Colon Carcinoma Metastatic in the Lung (tissue), 2 donors: ENCODE measurements around a stretch of chr3.

GRCh38 chr3:126187736-126188329, 7.4 kb upstream of the ALDH1L1 start:
- PRO-cap, 2 experiments, result no peak in any of the 2 experiments

- PRO-cap, 2 experiments, result no peak in any of the 2 experiments
Measured at GRCh38 chr3:126287124-126288371, 69.7 kb downstream of the KLF15 start.

DNA sequence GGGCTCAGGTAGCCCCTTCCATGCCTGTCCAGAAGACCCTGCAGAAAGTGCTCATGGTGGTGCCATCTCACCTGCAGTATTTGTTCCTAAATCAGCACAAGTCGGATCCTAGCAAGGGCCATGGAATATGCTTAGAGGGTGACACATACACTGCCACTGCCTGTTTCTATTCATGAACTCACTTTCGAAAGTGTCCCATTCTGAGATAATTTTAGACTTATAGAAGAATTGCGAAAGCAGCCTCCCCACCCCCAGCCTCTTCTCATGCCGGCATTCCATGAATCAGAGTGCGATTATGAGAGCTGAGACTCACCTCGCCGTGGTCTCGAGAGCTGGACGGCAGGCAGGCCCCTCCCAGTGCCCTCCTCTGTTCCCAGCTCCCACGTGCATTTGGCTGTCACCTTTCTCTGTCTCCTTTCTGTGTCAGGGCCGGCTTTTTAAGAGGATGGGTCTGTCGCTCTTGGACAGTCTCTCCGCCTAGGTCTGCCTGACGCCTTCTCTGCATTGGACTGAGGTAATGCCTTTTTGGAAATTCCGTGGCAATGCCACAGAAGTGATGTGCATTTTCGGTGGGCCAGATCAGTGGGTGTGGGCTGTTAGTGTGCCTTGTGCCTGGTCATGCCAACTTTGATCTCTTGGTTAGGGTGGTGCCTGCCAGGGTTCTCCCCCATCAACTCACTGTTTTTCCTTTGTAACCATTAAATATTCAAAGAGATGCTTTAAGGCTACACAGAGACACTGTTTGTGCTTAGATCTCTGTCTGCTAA, 63.4 kb downstream of the KLF15 start:
- PRO-cap, 2 experiments, result no peak in any of the 2 experiments

DNA sequence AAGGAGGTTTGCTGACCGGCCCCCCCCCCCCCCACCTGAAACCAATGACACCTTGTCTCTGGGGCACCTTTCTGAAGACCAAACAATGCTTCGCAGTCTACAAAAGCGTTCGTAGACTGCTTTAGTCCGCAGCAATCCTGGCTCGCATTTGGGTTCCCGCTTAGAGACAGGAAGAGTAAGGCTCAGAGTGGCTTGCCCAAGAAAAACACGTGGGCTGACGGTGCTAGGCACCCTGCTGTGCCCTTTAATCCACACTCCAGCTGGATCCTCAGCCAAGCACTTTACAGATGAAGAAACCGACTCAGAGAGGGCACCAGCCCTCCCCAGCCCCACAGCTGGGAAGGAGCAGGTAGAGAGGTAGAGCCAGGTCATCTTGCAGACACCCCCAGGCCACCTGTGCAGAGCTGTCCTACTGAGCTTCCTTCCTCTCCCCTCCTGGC, 858 bp upstream of the KLF15 start:
- PRO-cap, 2 experiments, result no peak in any of the 2 experiments

DNA sequence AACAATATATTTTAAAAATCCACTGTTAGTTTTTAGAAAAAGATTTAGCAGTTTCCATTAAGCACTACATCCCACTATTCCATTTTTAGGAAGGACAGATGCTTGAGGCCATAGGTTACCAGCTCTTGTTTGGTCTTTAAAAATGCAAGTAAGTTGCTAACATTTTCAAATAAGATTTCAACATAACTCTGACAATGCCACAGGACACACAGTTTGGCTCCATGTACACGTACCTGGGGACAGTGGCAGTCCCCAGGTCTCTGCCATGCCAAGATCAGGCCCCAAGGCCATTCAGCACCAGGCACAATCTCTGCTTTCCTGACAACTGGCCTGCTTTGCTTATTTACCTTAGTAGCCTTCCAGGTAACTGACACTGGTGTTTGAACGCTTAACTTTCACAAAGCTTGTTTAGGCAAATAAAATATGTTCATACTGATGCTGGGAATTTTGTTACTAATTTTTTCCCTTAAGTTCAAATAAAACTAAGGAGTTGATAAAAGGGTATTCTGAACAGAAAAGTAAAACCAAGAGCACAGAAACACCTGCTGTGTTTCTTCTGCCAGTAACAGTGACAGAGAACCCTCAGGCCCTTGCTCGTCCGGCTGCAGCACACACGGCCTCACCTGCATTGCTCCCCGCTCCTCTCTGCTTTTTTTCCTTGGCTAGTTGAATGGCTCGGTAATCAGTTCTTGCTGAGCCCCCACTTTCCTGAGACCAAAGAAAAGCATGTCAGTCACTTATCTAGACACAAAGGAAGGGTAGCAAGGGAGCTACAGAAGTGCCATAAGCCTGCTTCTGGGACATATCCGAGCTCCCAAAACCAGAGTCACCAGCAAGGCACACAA, 16.4 kb downstream of the ZXDC start:
- PRO-cap, 2 experiments, result no peak in any of the 2 experiments

- PRO-cap, 2 experiments, result no peak in any of the 2 experiments
Measured at GRCh38 chr3:126599155-126599623, 40.5 kb upstream of the C3orf22 start.

GRCh38 chr3:126847892-126848284, 135.0 kb upstream of the PLXNA1 start:
- PRO-cap, 2 experiments, result no peak in any of the 2 experiments

GRCh38 chr3:126930902-126931260, 52.0 kb upstream of the PLXNA1 start:
- PRO-cap, 2 experiments, result peak in 1 of 2 experiments; most common plus-strand start chr3:126931103 (in 1)

- PRO-cap, 2 experiments, result no peak in any of the 2 experiments
Measured at GRCh38 chr3:126944997-126945549, 37.8 kb upstream of the PLXNA1 start.

DNA sequence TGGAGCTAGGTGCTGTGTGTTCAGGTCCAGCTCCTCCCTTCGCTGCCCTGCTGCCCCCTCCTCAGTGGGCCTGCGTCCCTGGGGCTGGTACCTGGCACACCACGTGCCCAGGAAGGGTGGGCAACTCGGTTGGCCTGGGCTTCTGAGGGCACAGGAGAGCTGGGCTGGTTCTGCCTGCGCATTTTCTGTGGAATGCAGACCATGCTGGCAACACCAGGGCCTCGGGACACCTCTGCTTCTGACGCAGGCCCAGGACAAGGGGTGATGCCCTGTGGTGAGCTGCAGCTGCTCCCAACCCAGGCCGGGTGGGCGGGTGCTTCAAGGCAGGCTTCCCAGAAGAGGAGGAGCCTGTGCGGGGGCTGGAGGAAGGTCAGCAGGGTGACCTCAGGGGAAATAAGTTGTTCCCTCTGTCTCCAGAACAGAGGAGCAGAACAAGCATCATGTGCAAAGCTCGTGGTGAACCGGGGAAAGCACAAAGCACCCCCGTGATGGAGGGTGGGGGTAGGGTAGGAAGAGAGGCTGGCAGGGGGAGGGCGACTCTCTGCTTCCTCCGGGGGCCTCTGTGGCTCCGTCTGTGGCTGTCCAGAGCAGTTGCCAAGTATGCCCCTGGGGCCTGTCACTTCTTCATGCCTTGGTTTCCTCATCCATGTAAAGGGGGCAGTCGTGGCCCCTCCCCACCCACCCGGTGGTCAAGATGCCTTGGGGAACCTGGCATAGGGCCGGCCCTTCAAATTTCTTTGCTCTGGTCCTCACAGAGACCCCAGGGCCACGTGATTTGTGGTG, 10.9 kb upstream of the PLXNA1 start:
- PRO-cap, 2 experiments, result no peak in any of the 2 experiments

DNA sequence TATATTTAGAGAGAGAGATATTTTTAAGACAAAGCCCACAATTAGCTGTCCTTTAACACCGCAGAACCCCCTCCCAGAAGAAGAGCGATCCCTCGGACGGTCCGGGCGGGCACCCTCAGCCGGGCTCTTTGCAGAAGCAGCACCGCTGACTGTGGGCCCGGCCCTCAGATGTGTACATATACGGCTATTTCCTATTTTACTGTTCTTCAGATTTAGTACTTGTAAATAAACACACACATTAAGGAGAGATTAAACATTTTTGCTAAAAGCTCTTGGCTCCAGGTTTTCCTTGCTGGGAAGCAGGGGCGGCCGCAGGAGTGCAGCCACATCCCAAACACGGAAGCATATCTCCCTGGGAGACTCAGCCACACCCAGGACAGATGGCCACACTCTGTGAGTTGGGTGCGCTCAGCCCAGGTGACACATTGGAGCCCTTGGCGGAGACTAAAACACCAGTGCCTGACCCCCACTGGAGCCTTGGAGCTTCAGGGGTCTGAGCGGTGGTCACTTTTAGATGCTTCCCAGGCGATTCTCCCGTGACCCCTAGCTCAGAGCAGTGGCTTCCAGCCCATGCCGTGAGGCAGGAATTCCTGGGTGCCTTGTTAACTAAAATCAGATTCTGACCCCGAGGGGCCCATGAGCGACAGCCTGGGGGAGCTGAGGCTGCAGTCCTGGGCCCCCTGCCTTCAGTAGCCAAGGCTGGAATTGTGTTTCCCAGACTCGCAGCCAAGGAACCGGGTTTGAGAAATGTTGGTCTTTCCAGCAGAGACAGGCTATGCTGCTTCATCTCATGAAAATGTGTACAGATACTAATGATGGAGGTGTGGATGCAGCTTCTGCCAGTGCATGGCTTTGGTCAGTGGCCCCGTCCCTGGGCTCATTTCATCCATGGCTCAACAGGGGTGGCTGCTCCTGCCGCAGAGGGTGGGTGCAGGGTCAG, 54.5 kb downstream of the PLXNA1 start:
- PRO-cap, 2 experiments, result no peak in any of the 2 experiments

- PRO-cap, 2 experiments, result no peak in any of the 2 experiments
Measured at GRCh38 chr3:127462775-127463130, 127.8 kb downstream of the TPRA1 start.

DNA sequence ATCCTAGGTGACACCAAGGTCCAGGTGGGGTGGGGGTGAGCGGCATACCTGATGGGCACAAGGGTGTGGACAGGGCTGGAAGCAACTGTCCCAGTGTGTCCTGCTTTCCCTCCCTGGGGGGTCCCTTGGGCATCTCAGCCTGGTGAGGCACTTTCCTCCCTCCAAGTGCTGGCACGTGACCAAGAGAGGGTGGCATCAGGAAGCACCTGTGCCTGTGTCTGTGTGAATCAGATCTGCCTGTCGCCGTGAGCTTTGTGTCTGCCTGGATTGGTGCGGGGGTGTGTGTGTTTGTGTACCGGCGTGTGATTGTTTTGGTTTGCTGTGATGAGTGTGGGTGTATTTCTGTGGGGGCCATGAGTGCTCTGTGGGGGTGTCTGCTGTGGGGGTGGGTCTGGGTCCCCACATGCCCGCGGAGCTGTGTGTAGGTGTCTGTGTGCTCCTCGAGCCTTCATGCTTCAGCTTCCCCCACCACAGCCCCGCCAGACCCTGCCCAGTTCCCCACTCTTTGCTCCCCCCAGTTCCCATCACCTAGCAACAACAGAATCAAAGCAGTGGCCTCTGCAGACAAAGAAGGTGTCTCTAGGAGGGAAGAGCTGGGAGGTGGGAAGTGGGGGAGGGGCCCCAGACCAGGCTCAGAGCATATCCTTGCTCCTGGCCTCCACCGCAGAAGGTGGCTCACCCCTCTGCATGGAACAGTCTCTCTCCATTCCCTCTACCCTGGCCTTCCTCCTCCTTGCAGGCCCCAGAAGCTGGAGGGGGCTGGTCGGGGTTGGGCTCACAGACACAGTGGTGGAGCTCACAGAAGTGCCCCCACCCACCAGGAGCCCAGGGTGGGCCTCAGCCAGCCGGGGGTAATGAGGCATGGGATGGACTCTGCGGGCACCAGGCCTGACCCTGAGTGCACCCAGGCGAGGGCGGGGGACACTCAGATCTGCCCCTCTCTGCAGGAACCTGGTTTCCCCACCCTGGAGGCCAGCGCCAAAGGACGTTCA, 53.8 kb downstream of the TPRA1 start:
- PRO-cap, 2 experiments, result no peak in any of the 2 experiments

DNA sequence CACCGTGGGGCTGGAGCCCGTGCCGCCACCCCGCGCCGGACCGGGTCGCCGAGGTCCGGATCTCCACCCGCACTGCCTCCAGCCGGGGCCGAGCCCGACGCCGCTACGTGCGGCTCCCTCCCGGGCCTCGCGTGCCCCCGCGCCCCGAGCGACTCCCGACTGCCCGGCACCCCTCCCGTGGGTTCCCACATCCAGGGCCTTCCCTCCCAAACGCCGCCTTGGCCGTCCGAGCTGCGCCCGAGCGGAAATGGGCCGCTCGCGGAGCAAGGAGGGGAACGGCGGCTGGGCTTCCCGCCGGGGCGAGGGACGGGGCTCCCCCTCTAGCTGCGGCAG, 516 bp downstream of the TPRA1 start:
- PRO-cap, 2 experiments, result no peak in any of the 2 experiments

DNA sequence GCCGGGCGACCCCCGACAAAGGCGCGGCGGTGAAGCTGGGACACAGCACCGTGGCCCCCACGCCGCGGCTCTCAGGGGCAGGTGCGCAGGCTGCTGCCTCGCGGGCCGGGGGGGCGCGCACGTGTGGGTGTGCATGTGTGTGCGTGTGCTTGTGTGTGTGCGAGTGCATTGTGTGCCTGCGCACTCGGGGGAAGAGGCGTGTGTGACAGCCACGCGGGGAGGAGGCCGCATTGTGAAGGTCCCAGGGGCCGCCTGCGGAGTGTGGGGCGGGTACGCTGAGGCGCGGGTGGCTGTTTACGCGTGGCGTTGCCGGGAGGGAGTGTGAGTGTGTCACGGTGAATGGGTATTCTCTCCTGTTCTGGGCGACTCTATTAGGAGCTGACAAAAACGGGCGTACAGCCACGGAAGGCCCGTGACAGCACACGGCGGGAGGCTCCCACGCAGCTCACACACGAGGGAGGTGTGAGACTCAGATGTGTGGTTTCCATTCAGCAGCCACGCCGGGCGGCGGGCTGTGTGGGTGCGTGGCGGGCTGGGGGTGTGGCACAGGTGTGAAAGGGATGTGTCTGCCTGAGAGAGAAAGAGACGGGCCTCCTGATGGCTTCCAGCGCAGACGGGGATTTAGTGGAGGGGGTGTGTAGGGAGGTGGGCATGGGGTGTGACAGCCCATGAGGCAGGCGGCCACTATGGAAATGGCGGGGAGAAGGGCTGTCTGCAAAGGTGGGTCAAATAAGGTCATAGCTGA, 674 bp downstream of the PODXL2 start:
- PRO-cap, 2 experiments, result no peak in any of the 2 experiments

DNA sequence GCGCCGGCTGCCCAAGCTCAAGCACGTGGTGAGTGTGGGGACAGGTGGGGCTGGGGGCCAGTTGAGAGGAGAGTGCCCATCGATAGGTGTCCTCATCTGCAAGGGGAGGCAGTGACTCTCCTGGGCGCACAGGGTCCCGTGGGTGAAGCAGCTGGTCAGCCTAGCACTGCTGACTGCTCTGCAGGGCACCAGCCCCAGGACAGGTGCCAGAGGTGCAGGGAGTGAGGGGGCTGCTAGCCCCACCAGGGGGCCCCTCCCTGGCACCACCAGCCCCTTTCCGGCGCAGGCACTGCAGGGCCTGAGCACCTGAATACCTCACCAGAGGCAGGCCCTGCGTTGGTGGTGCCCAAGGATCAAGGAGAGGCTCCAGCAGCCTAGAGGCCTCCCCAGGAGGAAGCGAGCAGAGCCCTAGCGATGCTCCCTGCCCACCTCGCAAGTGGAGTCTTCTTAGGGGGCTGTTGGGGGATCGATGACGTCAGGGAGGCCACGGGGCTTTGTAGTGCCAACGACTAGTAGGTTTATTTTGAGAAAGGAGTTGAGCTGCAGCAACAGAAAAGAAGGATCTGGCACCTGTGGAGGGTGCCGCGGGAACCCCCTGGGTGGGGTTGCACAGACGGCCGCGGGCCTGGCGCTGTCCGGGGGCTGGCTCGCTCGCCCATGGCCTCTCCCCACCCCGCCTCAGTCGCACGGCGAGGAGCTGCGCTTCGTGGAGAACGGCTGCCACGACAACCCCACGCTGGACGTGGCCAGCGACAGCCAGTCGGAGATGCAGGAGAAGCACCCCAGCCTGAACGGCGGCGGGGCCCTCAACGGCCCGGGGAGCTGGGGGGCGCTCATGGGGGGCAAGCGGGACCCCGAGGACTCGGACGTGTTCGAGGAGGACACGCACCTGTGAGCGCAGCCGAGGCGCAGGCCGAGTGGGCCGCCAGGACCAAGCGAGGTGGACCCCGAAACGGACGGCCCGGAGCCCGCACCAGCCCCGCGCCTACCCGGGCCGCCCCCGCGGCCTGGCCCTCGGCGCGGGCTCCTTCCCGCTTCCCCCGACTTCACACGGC, 839 bp upstream of the ABTB1 start:
- PRO-cap, 2 experiments, result peak in 2 of 2 experiments; most common plus-strand start position 522 of the sequence (in 1)

GRCh38 chr3:127696858-127697867, 24.4 kb downstream of the ABTB1 start:
- PRO-cap, 2 experiments, result peak in 1 of 2 experiments; most common plus-strand start chr3:127697652 (in 1)

- PRO-cap, 2 experiments, result no peak in any of the 2 experiments
Measured at GRCh38 chr3:127740365-127741367, 67.9 kb downstream of the ABTB1 start.

DNA sequence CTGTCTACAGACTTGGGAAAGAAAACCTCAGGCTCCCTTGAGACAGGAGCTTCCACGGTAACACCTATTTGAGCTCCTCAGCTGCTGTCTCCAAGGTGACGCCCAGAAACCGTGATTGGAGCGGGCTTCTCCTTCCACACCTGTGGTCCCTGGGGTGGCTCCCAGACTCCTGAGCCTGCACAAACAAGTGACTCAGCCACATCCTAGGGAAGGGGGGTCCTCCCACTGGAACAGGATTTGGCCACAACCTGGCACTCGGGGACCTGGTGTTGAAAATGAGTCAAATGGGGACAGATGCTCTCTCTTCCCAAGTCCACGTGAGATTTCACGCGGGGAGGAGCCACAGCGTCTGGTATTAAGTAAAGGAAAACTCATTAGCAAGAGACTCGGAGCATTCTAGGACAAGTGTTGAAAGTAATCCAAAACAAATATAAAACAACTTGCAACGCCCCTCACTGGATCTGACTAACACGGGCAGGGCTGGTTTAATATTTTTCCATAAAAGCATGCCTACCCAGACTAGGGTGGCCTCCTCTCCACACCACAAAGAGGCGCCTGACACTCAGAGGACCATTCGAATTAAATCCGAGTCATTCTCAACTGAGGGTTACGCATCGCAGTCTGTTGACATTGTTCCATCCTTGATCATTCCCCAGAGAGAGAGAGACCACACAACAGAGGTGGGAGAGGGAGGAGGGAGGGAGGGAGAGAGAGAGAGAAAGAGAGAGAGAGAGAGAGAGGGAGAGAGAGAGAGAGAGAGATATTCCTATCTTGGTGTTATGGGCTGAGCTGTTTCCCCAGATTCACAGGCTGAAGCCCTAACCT, 74.4 kb downstream of the MGLL start:
- PRO-cap, 2 experiments, result no peak in any of the 2 experiments

- PRO-cap, 2 experiments, result no peak in any of the 2 experiments
Measured at GRCh38 chr3:127791519-127791926, 30.8 kb downstream of the MGLL start.